Neural progenitor cell (in vitro differentiated cells): ENCODE data around the gene HNF1B.

GRCh38 chr17:37489983-37490823 is 512 bp downstream of the DUSP14 start:
- RAMPAGE, long total RNA, result no peak

DNA sequence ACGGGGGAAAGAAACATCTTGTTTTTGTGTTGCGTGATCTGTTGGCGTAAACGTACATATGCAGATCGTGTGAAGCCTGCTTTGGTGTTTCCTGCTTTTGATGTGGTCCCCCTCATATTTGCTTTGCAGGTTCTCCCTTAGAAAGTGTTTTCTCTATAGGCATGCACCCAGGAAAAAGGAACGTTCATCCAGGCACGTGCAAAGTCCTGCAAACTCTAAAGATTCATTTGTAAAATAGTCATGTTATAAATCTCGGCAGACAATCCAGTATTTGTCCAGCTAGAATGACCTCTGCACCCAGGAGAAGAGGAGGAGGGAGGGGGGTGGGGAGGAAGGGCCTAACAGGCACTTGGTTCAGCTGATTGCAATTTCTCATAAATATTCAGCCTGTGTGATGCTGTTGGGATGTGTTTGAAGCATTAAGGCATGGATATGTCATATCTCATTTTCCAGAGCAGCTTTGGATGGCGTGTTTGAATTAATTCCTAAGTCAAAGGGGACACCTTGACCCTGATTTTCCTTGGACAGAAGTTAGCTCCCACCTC is 40.3 kb upstream of the DDX52 start:
- RAMPAGE, long total RNA, result no peak

GRCh38 chr17:37742698-37743393 is 2.0 kb downstream of the HNF1B start:
- RAMPAGE, long total RNA, result no peak

- RAMPAGE, long total RNA, result no peak
Observed at GRCh38 chr17:37744998-37745151, at the start of gene HNF1B. TSS of gene HNF1B (minus strand) at chr17:37745059.

- RAMPAGE, long total RNA, result no peak
Observed at GRCh38 chr17:37766965-37767286, 22.1 kb upstream of the HNF1B start.

DNA sequence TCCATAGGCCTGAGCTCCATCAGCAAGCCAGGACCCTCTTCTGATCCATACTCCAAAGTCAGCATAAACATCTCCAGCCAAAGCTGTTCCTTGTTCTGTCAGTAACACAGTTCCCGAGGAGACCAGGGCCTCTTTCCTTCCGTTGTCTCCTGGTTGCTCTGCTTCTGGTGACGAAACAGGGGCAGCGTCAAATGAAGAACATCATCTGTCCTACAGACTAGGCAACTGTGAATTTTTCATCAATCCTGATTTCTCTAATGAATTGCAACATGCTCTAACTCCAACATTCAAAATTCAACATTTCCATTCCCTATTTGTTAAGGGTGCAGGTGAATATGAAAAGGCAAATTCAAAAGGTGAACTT is 83.9 kb upstream of the HNF1B start:
- RAMPAGE, long total RNA, result no peak

- RAMPAGE, long total RNA, result no peak
Observed at GRCh38 chr17:37844494-37845100, 79.6 kb upstream of the TBC1D3K start.

DNA sequence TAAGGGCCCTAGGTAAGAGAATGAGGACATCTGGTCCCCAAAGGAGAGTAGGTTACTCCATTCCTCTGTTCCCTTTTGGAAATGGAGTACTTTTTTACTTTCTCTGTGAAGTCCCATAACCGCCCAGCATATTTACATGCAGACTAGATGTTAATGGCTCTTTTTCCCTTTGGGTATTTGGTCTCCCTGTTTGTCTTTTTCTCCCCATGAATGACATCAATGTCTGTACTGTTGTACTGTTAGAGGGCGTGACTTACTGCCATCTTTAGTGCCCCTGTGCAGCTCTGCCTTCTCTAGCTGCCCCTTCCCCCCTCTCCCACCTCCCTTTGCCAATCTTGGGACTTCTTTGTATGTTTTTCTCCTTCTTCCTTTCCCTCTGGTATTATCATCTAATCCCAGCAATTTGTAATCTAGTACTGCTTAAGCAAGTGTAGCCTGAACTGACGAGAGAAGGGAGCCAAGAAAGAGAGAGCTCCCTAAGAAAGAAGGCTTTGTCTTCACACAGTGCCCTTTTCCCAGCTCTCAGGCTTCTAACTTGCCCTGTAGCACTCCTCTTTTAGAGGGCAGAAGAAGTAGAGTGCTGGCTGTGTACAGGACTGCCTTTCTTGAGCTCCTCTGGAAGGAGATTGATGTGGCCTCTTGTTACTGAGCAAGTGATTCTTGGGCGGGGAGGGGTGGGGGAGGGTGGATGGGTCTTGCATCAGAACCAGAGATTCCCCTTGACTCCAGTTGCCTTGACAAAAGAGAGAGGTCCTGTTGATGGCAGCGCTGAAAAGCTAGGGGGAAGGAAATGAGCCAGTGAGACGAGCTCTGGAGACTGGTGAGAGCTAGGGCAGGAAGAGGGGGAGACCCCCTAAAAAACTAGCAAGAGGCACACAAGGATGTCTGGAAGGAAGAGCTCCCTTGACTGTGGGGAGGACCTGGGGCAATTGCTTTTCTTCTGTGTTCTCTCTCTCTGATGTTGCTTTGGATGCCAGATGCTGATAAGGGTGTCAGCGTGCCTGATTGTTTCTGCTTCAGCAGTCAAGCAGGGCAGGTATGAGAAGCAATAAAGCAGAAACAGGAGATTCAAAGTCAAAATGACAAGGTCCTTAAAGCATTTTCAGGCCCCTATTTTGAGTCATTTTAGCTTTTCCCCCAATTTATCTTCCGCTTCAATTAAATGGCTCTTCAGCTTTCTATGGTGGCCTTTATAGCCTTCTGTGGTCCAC is 18.6 kb downstream of the GPR179 start:
- RAMPAGE, long total RNA, result no peak

DNA sequence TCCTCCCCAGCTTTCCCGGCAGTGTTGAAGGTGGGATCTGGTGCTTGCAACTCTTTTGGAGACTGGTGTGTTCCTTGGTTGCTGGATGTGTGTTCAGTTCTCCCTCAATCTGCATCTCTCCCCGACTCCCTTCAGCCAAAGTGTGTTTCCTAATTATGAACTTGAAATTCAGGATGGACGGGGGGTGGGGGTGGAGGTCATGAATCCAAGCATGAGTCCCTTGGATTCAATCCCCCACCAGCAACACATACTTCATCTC is 1.2 kb downstream of the ARHGAP23 start:
- RAMPAGE, long total RNA, result no peak

- RAMPAGE, long total RNA, result no peak
Observed at GRCh38 chr17:38450694-38451585, 22.7 kb downstream of the ARHGAP23 start.

DNA sequence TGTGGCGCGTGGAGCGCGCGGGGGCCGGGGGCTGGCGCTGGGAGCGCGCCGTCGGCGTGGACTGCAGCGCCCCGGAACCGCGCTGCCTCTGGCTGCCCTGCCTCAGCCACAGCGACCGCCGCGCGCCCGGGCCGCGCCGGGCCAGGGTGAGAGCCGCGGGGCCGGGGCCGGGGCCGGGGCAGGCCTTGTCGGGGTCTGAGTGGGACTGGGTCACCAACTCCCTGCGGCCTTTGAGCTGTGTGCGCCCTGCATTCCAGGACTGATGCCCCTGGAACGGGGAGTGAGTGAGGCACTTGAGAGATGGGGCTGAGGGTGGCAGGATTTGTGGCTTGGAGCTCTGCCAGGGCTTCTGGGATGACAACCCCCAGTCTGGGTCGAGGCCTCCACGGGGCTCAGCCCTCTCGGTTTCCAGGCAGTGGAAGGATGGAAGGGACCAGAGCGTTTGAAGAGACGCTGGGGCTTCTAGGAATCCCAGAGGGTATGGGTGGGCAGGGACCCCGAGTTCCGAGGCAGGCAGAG is 25.8 kb downstream of the ARHGAP23 start:
- RAMPAGE, long total RNA, result no peak

- RAMPAGE, long total RNA, result no peak
Observed at GRCh38 chr17:38454524-38455170, 26.4 kb downstream of the ARHGAP23 start.

DNA sequence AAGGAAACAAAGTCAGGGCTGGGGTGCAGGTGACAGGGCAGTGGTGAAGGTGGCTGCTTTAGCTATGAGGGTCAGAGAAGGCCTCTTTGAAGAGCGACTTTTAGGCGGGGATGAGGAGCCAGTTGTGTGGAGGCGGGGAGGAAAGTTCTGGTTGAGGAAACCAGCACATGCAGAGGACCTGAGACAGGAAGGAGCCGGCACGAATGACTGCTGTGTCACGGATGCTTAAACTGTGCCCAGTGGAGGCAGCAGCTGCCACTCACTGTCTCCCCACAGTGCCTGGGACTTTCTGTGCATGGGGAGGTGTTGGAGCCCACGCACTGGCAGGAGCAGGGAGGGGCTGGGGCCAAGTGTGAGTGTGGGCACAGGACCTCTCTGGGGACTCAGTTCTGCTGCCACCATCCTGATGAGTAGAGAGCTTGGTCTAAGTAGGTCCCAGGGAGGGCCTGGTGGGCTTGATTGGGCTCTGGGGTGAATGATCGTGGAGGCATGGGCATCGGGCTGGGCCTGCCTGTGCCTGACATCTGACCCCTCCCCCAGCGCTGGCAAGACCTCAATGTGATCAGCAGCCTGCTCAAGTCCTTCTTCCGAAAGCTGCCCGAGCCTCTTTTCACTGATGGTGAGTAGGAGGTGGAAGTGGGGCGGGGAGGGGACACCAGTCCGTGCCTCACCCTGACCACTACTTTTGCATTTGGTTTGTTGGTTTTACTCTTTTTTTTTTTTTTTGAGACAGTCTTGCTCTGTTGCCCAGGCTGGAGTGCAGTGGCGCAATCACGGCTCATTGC is 57.5 kb downstream of the ARHGAP23 start:
- RAMPAGE, long total RNA, result no peak

GRCh38 chr17:38510012-38511163 is 82.1 kb downstream of the ARHGAP23 start:
- RAMPAGE, long total RNA, result no peak

DNA sequence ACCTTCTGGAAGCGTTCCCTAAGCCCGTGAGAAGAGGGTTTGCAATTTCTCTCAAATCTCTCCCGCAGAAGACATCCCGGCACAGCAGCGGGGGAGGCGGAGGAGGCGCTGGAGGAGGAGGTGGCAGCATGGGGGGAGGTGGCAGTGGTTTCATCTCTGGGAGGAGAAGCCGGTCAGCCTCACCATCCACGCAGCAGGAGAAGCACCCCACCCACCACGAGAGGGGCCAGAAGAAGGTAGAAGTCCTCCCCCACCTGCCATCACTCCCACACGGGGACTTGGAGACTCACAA is 6.7 kb downstream of the MLLT6 start:
- RAMPAGE, long total RNA, result no peak

DNA sequence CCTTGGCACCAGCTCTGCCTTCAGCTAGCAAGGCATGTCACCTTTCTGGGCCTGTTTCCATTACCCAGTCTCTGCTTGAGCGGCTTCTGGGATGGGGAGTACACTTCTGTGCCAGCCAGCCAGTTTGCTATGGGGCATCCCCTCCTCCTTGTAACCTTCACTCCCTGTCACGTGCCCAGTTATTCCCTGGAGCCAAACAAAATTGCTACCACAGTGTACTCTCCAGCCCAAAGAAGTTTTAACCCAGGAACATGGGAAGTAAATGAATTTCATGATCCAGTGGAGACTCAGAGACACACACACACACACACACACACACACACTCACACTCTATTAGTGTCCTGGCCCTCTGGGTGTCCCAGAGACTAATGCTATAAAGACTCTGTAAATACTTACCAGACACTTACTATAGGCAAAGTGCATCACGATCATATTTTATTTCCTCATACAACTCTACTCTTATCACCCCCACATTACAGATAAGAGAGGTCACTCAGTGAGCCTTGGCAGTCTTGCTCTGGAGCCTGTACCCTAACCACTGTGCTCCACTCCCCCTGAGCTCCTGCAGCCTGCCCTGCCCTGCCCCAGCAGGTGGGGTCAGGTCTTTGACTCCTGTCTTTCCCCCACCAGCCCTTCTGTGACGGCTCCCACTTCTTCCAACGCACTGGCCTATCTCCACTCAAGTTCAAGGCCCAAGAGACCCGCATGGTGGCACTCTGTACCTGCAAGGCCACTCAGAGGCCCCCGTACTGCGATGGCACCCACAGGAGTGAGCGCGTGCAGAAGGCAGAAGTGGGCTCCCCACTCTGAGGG is 2.7 kb downstream of the CISD3 start:
- RAMPAGE, long total RNA, result no peak

- RAMPAGE, long total RNA, result no peak
Observed at GRCh38 chr17:38743530-38744197, 4.5 kb downstream of the PCGF2 start.

DNA sequence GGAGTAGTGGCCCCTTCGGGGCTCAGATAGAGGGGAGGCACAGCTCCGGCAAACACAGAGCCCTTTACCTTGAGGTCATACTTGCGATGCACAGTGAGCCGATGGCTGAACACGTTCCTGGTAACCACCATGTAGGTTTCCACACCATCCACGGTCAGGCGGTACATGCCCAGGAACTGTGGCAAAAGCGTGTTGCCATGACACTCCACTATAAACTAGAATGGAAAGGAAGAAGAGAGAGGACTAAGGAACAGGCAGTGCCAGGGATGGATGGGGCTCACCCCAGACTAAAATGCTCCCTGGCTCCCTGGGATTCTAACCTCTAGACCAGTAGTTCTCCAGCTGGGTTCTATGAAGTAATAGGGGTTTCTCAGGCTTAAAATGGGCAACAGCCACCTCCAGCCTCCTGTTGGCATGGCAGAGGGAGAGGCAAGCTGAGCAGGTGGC is 20.0 kb downstream of the PIP4K2B start:
- RAMPAGE, long total RNA, result no peak

DNA sequence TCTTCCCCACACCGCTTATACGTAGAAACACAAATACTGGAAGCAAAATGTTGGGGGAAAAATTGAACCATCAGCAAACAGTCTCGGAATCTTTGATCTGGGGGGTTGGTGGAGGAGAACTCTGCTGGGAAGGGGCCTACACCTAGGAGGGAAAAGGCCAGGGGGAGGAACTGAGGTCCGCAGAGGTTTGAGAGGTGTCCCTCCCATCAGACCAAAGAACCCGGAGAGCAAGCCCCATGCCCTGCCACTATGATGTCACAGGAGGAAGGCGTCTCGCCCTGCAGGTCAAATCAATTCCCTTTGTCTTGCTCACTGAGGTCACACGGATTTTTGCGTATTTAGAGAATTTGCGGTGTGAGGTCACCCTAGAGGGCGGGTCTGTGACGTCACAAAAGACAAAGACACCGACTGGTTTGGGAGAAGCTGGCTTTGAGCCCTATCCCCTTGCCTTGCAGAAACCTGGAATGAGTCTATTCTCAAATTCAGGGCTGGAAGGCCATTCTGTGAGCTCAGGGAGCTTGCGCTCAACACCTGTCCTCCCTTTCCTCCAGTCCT is 1.2 kb downstream of the C17orf98 start:
- RAMPAGE, long total RNA, result no peak

- RAMPAGE, long total RNA, result no peak
Observed at GRCh38 chr17:38898608-38899639, 29.1 kb downstream of the LASP1 start.